NCI-H460 (cell line): ENCODE data around the genes PRPF40A and NR4A2.

DNA sequence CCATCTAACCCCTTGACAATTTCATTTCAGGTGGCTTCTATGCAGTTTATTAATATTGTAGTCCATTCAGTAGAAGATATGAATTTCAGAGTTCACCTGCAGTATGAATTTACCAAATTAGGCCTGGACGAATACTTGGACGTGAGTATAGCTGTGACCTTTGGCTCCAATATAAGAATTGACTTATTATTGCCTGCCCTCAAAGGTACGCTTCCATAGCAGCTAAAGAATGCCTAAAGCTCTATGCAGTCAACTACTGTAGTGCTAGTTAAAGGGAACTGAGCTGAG lies 105.9 kb downstream of the PRPF40A start:
RAMPAGE:
- cytosol, long total RNA: no peak
- long total RNA: no peak
- nucleus, long total RNA: no peak

DNA sequence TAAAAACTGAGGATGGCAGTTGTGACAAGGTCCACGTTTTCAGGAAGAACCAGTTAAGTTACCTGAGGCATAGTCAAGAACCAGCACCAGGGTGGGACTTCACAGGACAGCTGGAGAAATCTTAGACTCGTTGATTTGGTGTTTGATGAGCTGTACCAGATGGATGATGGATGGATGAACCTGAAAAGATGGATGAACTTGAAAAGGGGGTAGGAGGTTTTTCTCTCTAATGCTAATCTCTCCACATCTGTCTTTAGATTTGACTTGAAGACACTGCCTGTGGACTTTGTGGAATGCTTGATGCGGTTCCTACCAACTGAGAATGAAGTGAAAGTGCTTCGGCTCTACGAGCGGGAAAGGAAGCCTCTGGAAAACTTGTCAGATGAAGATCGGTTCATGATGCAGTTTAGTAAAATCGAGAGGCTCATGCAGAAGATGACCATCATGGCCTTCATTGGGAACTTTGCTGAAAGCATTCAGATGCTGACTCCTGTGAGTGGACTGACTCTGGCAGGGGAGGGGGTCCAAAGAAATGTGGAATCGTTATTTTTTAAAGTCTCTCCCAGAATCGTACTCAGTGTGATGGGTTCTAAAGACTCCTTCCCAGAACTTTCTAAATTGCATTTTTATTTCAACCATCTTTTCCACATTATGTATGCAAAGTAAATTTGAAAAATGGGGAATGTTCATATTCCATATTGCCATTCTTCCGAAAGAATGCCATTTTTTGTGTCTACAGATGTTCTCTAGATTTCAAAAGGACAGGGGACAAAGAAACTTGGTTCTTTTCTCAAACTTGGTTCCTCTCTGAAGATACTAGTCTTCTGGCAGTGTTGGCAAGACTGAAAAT lies 89.0 kb downstream of the PRPF40A start:
RAMPAGE:
- cytosol, long total RNA: no peak
- long total RNA: no peak
- nucleus, long total RNA: no peak

DNA sequence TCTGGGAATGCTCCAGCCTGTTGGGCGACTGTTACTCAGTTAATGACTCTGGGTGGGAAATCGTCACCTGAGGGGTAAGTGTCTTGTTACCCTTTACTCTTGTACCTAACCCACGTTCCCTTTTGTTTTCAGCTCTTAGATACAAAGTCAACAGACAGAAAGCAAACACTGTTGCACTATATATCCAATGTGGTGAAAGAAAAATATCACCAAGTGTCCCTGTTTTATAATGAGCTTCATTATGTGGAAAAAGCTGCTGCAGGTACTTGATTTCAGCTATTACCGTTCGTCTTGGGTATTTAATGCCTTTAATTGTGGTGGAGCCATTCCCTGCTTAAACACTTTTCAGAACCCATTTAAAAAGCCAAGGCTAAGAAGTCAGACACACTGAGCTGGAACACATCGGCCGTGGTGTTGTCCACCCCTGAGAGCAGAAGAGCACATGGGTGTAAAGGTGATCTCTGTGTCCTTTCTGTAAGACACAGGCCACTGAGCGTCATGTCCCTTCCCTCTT lies 85.3 kb downstream of the PRPF40A start:
RAMPAGE:
- cytosol, long total RNA: no peak
- long total RNA: no peak
- nucleus, long total RNA: no peak

GRCh38 chr2:152637278-152638244 lies 79.7 kb downstream of the PRPF40A start:
RAMPAGE:
- cytosol, long total RNA: no peak
- long total RNA: no peak
- nucleus, long total RNA: no peak

DNA sequence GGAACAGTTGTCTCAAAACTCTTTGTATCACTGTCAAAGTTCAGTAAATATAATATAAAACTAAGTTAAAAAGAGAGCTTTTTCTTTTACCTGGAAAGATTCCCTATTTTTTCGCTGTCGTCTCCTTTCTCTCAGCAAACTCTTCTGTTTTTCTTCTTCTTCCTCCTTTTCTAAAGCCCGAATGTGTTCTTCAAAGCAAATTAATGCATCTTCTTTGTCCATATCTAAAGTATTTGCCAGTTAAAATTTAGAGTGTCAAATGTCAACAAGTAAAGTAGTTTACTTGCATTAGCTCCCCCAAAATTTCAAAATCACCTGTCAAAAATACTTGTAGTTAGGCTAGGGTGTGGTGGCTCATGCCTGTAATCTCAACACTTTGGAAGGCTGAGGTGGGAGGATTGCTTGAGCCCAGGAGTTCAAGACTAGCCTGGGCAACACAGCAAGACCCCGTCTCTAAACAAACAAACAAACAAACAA lies 48.2 kb downstream of the PRPF40A start:
RAMPAGE:
- cytosol, long total RNA: no peak
- long total RNA: no peak
- nucleus, long total RNA: no peak

RAMPAGE:
- cytosol, long total RNA: start-site peak on the minus strand at chr2:152717380-152717462, 2,658 and 3,833 reads in 2 replicates
- long total RNA: start-site peak on the minus strand at chr2:152717390-152717461, 691 and 2,194 reads in 2 replicates
- nucleus, long total RNA: start-site peak on the minus strand at chr2:152717379-152717457, 2,130 and 1,311 reads in 2 replicates
Observed at GRCh38 chr2:152716752-152717555, at the start of gene PRPF40A. TSS of gene PRPF40A (minus strand) at chr2:152717461.

RAMPAGE:
- cytosol, long total RNA: no peak
- long total RNA: no peak
- nucleus, long total RNA: no peak
Observed at GRCh38 chr2:153593257-153593657, 114.7 kb upstream of the RPRM start.

GRCh38 chr2:154699179-154699893 lies 841 bp downstream of the KCNJ3 start:
RAMPAGE:
- cytosol, long total RNA: no peak
- long total RNA: no peak
- nucleus, long total RNA: no peak

DNA sequence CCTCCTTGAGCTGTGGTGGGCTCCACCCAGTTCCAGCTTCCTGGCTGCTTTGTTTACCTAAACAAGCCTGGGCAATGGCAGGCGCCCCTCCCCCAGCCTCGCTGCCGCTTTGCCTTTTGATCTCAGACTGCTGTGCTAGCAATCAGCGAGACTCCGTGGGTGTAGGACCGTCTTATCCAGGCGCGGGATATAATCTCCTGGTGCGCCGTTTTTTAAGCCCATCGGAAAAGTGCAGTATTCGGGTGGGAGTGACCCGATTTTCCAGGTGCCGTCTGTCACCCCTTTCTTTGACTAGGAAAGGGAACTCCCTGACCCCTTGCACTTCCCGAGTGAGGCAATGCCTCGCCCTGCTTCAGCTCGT lies 773.6 kb downstream of the KCNJ3 start:
RAMPAGE:
- cytosol, long total RNA: no peak
- long total RNA: no peak
- nucleus, long total RNA: no peak

GRCh38 chr2:156139969-156140587 lies 192.4 kb downstream of the NR4A2 start:
RAMPAGE:
- cytosol, long total RNA: no peak
- long total RNA: no peak
- nucleus, long total RNA: no peak

DNA sequence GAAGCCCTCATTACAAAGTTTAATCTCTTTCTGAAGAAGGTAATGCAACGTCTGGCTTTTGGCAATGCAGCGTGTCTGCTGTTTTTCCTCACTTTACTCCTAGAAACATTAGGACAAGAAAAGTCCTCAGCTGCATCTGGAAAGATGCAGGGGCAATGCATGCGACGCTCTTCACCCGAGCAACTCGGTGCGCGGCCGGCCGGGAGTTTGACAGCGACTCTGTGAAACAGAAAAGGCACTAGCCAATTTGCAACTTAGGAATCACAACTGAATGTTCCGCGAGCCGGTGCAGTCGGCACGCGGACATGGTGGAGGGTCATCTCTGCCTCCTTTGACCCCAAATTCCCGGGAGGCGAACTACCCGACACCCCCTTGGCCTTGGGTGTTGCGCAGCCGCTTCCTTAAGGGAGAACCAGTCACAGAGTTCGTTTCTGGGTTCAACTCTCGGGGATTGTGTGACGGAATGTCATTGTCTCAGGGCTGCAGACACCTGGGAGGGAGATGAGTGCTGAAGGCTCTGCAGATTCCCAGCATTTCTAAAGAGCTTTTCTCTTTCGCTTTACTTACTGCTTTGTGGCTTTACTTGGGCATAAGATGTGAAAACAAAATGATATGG lies 9.8 kb downstream of the NR4A2 start:
RAMPAGE:
- cytosol, long total RNA: no peak
- long total RNA: no peak
- nucleus, long total RNA: no peak

GRCh38 chr2:156332414-156333445 lies at the start of gene NR4A2:
TSS of gene NR4A2 (minus strand) at chr2:156332721.
RAMPAGE:
- cytosol, long total RNA: start-site peak on the minus strand at chr2:156332679-156332723, 38 and 31 reads in 2 replicates
- long total RNA: no peak
- nucleus, long total RNA: start-site peak on the minus strand at chr2:156333065-156333257, 24 and 12 reads in 2 replicates

RAMPAGE:
- cytosol, long total RNA: no peak
- long total RNA: no peak
- nucleus, long total RNA: no peak
Observed at GRCh38 chr2:156536328-156537167, 100.4 kb downstream of the GPD2 start.

GRCh38 chr2:157170374-157170677 lies 87.2 kb upstream of the GALNT5 start:
RAMPAGE:
- cytosol, long total RNA: no peak
- long total RNA: no peak
- nucleus, long total RNA: no peak

GRCh38 chr2:157183161-157183537 lies 74.4 kb upstream of the GALNT5 start:
RAMPAGE:
- cytosol, long total RNA: no peak
- long total RNA: no peak
- nucleus, long total RNA: no peak

GRCh38 chr2:157430239-157431016 lies 13.5 kb downstream of the CYTIP start:
RAMPAGE:
- cytosol, long total RNA: no peak
- long total RNA: no peak
- nucleus, long total RNA: no peak

DNA sequence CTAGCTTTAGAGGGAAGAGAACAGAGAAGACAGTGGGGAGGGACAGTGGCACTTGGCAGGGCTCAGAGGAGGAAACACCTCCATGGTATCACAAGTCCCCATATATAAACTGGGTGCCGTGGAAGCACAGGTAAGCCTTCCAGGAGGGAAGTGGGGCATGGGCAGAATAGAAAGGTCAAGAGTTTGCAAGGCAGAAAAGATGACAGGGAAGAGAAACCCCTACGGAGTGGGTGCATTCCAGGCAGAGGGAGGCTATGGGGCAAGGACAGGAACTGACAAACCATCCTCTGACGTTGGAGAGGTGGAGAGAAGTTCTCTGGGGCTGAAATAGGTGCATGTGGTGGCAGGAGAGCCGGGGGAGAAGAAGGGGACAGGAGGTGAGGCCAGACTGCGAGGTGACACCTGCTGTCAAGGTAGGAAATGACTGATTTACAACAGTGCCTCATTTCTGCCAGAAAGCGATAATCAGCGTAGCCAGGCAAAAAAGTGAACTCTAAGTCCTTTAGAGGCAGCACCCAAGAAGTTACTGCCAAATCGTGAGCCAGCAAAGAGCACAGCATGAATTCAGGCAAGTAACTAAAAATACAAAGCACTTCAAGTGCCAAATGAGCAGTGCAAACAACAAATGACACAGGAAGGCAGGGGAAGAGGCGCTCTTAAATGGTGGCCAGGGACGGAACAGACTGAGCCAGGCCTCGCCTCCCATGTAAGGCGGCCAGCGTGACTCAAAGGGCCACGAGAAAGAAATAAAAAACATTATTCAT lies 113.2 kb upstream of the ACVR1C start:
RAMPAGE:
- cytosol, long total RNA: no peak
- long total RNA: no peak
- nucleus, long total RNA: no peak

DNA sequence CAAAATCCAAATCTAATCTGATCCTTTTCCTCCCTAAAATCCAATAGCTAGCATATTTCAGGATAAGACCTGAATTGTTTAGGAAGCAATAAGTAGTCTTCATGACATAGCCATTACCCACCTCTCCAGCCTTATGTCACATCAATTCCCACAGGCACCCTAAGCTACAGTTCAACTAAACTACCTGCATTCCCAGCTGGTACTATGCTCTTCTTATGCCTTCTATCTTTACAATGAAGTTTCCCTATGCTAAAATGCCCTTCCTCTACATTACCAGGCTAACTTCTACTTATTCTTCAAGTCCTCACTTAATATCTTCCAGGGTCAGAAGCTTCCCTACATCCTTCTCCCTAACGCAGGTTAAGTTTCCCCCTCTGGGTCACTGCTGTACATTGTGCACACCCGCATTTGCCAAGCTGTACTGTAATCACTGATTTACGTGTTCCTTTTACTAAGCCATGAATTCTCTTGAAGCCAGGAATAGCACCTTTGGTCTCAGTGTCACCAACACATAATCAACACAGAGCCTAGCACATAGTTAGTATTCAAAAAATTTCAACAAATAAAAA lies 22.4 kb downstream of the ACVR1 start:
RAMPAGE:
- cytosol, long total RNA: no peak
- long total RNA: no peak
- nucleus, long total RNA: no peak

GRCh38 chr2:157859338-157860281 lies 16.5 kb downstream of the ACVR1 start:
RAMPAGE:
- cytosol, long total RNA: no peak
- long total RNA: no peak
- nucleus, long total RNA: no peak

DNA sequence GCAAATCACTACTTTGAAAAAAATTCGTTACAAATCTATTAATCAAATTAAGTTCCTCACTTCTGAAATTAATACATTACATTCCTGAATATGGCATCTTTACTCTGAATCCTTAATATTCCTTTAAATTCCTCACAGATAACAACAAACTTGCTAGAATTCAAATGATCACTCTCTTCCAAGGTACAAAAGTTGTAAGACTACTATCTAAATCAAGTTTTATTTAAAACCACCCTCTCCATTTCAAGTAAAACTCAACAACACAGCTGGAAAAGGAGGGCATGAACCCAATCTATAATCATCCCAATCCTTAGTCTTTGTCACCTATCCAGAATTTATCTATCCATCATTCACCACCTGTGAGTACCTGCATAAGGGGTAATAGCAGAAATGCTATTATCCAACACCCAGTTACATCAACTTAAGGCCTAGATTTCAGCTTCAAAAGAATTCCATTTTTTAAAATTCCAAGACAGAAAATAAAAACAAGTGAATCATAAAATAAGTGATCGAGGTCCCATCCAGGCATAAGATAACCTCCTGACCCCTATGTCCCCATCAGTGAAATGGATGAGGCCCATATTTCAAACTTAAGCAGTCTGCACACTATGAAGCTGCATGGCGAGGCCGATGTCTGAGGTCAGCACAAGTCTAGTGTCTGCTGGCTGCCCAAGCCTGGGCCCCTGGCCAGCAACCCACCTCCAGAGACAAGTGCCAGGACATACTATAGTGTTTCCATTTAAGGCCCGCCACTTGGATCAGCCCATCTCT lies 2.1 kb downstream of the ACVR1 start:
RAMPAGE:
- cytosol, long total RNA: no peak
- long total RNA: no peak
- nucleus, long total RNA: no peak